A172 (cell line): ENCODE measurements around the gene STK32C.

GRCh38 chr10:131996525-131997301, 15.0 kb upstream of the BNIP3 start:
- RAMPAGE, long total RNA: no peak

DNA sequence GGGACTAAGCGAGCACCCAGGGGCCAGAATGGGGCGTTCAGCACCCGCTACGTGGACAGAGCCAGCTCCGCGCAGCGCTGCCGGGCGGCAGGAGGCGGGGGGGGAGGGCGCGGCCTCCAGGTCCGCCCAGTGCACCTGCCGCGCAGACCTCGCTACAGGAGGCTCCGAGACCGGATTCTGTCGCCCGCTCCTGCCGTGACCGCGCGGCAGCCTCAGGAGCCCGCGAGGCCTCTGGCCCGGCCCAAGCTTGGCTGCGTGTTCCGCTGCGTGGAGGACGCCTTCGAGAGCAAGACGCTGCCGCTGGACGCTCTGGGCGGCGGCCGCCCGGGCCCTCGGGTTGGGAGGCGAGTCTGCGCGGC, 1.1 kb upstream of the DPYSL4 start:
- RAMPAGE, long total RNA: no peak

GRCh38 chr10:132248783-132249552, 58.8 kb downstream of the STK32C start:
- RAMPAGE, long total RNA: no peak

- RAMPAGE, long total RNA: no peak
Measured at GRCh38 chr10:132307041-132308024, at the start of gene STK32C. Gene STK32C, minus strand, starts transcription at chr10:132307950.

DNA sequence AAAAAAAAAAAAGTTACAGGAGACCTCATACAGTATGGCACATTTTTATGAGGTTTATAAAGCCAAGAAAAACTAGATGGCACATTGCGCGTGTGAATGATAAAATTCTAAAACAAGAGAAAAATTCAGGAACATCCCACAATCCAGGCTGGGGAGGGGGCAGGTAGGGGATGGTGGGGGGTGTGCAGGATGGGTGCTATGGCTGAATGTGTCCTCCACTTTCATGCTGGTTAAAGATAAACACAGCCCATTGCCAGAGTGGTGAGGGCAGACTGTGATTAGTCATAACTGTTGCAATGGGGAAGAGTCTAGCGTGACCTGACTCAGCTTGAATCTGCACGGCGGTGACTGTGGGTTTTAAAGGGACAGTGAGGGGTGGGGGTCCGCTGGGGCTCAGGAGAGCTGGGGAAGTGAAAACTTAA, 12.0 kb upstream of the LRRC27 start:
- RAMPAGE, long total RNA: no peak

- RAMPAGE, long total RNA: no peak
Measured at GRCh38 chr10:132347752-132348486, 15.9 kb downstream of the LRRC27 start.

GRCh38 chr10:132394649-132395327, 2.2 kb upstream of the PWWP2B start:
- RAMPAGE, long total RNA: no peak

DNA sequence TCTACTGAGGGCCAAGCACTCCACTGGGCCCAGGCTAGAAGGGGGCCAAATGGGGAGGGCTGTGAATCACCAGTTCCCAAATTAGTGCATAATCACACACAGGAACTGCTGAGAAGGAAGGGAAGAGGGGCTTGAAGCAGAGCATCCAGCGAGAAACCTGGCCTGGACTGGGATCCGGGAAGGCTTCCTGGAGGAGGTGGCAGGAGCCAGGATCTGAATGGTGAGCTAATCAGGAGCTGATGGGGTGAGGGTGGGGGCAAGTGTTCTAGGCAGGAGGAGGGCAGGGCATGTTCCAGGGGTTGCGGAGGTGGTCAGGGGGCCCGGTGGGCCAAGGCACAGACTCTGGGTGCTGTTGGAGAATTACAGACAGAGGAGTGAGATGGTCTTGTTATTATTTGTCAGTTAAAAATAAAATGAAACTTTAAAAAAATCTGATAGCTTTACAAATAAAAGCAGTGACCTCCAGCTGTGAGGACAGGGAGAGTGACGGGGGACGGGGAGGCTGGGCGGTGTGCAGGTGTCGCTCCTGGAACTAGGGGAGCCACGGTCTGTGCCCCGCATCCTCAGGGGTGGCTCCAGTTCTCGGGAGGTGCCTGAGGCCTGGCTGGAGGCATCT, 12.8 kb downstream of the PWWP2B start:
- RAMPAGE, long total RNA: no peak

DNA sequence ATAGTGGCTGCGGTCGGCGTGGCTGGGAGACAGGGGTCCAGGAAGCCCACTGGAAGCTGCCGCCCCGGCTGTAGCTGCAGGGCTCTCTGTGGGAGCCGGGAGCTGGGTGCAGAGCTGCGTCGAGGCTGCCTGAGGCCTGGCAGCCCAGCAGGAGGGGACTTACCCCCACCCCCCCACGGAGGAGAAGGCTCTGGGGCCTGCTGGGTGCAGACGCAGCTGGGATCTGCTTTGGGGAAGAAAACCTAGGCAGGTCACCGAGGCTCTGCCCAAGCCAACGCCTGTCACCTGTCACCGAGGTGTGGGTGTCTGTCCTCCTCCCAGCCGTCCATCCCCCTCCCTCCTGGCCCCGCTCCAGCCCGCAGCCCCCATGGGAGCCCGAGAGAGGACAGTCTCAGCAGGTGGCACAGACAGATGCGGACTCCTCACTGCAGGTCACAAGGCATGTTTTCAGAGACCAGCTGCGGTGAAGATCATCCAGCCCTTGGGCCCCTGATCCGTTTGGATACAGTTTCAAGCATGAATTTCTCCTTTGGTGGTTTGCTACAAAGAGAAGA, 25.3 kb downstream of the PWWP2B start:
- RAMPAGE, long total RNA: no peak

DNA sequence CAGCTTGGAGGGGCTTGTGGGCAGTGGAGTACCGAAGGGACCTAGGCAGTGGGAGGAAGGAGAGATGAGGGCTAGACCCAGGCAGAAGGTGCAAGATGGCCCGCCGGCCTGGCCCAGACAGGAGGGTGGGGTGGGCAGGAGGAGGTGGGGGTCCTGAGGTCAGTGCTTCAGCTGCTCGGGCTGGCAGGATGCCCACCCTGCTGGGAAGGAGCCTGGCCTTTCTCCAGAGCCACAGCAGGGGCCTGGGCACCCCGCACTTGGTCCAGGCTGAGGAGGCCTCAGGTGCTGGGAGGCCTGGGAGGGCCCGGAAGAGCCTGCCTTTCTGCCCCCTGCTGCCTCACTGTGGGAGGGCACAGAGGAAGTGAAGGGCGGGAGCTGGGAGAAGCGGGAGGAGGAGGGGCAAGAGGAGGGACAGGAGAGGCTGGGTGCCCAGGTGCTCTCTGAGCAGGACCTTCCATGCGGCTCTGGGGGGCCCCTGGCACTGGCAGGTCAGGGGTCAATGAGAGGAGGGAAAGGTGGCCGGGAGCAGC, 49.7 kb downstream of the PWWP2B start:
- RAMPAGE, long total RNA: no peak

- RAMPAGE, long total RNA: no peak
Measured at GRCh38 chr10:132452904-132453546, 56.0 kb downstream of the PWWP2B start.

- RAMPAGE, long total RNA: no peak
Measured at GRCh38 chr10:132455312-132455840, 58.4 kb downstream of the PWWP2B start.

DNA sequence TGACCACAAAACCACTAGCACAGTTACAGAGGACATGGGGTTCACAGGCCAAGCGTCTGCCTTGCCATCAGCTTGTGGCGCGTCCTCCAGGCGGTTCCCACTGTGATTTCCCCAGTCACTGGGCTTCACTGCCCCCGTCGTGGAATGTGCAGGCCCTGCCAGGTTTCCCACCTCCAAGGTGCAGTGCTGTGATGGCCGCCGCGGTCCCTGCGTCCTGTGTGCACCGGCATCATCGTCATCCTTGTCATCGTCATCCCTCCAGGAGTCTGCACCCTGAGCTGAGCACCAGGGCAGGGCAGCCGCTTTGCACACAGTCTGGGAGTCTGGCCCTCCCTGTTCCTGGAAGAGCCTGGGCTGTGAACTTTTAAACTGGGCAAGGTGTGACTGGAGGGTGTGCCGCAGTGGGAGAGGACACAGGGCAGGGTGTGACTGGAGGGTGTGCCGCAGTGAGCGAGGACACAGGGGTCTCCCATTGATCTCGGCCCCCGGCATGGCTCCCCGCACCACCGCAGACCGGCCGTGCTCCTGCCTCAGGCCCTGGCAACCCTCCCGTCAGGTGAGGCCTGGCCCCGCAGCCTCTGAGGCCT, 61.9 kb downstream of the PWWP2B start:
- RAMPAGE, long total RNA: no peak

- RAMPAGE, long total RNA: no peak
Measured at GRCh38 chr10:132539392-132539968, 1.9 kb downstream of the INPP5A start.

DNA sequence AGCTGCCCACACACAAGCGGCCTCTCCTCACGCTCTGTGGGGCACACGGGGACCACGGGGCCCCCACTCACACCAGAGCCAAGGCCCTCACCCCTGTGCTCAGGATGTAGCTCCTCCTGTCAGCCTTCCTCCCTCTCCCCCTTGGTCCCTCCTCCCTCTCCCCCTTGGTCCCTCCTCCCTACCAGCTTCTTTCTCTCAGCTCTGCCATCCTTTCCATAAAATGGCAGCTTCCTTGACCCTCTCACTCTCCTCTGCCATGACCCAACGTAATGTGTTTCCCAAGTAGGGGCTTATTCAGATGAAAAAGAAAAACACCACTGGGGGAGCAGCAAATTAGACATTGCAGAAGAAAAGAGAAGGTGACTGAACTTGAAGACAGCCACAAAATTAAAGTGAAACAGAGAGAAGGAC, 114.3 kb downstream of the INPP5A start:
- RAMPAGE, long total RNA: no peak

GRCh38 chr10:132765349-132766004, 20.5 kb downstream of the NKX6-2 start:
- RAMPAGE, long total RNA: no peak

- RAMPAGE, long total RNA: no peak
Measured at GRCh38 chr10:132964729-132965875, 22.7 kb upstream of the CFAP46 start.

GRCh38 chr10:132982127-132983013, 40.0 kb upstream of the CFAP46 start:
- RAMPAGE, long total RNA: no peak

DNA sequence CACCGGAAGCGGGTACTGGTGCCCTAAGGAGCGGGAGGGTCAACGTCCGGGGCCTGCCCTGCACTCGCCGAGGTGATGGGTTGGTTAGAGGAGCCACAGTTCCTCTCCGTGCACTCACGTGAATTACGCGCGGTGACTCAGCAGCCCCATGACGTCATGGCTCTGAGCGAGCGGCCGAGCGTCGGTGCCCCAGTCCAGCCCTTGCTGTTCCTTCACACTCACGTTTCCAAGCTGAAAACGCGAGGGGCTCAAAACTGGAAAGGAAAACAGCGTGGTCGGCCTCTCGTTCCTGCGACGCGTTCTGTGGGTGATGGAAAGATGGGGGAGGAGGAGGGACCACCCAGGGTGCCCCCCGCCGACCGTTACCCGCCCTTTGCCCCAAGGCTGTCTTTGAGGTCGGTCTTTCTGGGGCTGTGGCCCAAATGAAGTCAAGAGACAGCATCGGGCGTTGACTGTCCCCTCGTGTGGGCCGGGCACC, 70.3 kb upstream of the CFAP46 start:
- RAMPAGE, long total RNA: no peak

DNA sequence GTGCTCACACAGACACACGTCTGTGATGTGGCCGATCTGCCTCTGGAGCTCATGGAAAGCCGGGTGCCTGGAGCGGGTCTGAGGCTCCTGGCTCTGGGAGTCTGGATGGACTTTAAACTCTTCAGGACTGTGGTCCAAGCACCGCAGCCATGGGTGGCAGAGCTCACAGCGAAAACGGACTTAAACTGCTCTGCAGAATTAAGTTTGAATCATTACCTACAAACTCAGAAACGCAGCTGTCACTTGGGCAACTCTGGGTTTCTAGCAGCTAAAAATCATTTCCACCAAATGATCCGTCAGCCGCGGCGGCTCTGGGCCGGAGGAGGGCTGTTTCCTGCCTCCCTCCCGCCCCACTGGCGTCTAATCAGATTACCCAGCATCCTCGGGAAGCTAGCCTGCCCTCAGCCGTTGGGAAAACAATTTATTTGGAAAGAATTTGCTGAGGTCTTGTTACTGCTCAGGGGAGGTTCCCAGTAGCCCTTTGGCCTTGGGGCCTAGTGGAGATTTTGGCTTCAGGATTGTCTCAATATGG, 65.1 kb upstream of the ADGRA1 start:
- RAMPAGE, long total RNA: no peak